Cytotoxic T cell (primary cell): ENCODE measurements around the genes GAS2, LIN7C and FSHB.

GRCh38 chr11:19712962-19713544 is 416 bp downstream of the NAV2 start:
- PRO-cap, 2 experiments = no peak in any of the 2 experiments

DNA sequence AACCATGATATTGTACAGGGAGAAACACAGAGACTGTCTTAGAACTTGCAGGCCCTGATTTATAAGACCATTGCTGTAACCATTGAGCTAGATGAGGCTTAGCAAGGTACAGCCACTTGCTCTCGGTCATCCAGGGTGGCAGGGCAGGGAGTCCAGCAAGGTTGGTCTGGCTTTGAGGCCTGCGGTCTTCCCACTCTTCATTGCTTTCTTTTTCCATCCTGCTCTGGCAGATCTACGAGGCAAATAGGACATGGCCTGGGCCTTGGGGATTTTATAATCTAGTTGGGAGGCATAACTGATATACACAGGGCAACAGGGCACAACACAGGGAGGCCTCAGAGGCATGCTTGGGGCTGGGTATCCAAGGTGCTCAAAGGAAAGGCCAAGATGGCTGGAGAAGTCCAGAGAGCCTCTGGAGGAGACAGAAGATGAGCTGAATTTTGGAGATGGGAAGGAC is 4.4 kb downstream of the NAV2 start:
- PRO-cap, 2 experiments = no peak in any of the 2 experiments

- PRO-cap, 2 experiments = no peak in any of the 2 experiments
Observed at GRCh38 chr11:19776896-19777310, 64.3 kb downstream of the NAV2 start.

- PRO-cap, 2 experiments = no peak in any of the 2 experiments
Observed at GRCh38 chr11:19933047-19934217, 220.8 kb downstream of the NAV2 start.

DNA sequence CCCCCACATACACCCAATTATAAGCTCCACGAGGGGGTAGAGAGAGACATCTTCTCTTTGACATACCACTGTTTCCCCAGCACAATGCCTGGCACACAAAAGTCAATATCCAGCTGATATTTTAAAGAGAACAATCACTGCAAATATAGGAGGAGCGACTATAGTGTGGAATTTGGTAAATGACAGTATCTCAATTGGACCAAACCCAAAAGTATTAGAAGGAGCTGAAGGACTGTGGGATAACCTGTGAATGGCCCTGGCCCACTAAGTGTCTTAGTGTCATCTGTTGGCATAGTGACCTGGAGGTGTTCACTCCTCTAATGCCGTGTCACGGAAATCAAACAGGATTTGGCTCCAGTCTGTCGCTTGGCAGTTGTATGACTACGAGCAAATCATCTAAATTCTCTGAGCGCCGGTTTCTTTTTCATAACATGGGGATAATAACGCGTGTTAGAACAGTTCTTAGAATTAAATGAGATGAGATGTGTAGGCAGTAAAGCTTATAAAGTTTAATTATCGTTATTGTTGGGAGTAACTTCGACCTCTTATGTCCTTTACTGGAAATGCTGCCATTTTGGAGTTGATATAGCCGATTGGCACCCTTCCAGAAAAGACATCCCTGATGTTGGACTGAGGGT is 144.5 kb downstream of the DBX1 start:
- PRO-cap, 2 experiments = no peak in any of the 2 experiments

- PRO-cap, 2 experiments = no peak in any of the 2 experiments
Observed at GRCh38 chr11:22193525-22194162, 759 bp downstream of the ANO5 start.

- PRO-cap, 2 experiments = no peak in any of the 2 experiments
Observed at GRCh38 chr11:22544572-22545120, 81.0 kb downstream of the FANCF start.

- PRO-cap, 2 experiments = no peak in any of the 2 experiments
Observed at GRCh38 chr11:22666423-22667498, at the start of gene GAS2. GAS2 (plus strand) TSS chr11:22666611.

- PRO-cap, 2 experiments = no peak in any of the 2 experiments
Observed at GRCh38 chr11:22675597-22676222, 9.3 kb downstream of the GAS2 start.

DNA sequence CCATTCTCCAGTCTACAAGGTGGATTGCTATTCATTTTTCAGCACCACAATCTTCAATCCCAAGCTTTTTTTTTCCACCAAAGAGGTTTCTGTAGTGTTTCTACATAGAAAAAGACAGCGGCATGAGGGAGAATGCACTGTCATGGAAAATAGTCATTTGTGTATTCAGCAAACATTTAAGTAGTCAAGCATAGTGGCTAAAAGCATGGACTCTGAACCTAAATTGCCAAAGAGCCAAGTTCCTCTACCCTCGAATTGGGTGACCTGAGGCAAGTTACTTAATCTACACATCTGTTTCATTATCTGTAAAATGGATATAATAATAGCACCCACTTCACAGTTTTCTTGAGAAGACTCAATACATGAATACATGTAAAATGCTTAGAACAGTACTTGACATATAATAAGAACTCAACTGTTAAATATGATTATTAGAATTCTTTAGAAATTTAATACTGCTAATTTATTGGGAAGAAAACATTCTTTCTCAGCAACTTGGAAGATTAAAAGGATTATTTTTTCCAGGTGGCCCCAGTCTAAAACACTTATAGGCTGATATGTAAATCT is 14.3 kb downstream of the GAS2 start:
- PRO-cap, 2 experiments = no peak in any of the 2 experiments

GRCh38 chr11:26188521-26189100 is 143.3 kb upstream of the ANO3 start:
- PRO-cap, 2 experiments = no peak in any of the 2 experiments

GRCh38 chr11:26284988-26285241 is 47.0 kb upstream of the ANO3 start:
- PRO-cap, 2 experiments = no peak in any of the 2 experiments

GRCh38 chr11:26756601-26757025 is 34.8 kb upstream of the SLC5A12 start:
- PRO-cap, 2 experiments = no peak in any of the 2 experiments

- PRO-cap, 2 experiments = no peak in any of the 2 experiments
Observed at GRCh38 chr11:27094286-27094521, 53.6 kb downstream of the BBOX1 start.

DNA sequence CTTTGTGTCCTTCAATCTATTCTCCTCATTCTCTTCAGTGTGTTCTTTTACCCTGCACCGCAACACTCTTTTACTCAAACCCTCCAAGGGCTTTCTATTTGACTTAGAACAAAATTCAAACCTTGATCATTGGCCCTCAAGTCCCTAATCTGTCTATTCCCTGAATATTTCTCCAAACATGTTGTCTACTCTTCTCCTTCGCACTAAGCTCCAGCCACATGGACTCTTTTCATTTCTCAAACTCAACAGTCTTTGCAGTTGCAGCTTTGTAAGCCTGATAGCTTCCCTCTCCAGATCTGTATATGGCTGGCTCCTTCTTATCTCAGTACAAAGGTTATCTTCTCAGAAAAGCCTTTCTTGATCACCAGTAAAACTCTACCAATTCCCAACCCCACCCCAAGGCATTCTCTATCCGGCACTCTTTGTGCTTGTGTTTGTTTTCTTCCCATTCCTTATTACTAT is 147.3 kb downstream of the BBOX1 start:
- PRO-cap, 2 experiments = no peak in any of the 2 experiments

- PRO-cap, 2 experiments = no peak in any of the 2 experiments
Observed at GRCh38 chr11:27460159-27460954, 12.2 kb downstream of the LGR4 start.

DNA sequence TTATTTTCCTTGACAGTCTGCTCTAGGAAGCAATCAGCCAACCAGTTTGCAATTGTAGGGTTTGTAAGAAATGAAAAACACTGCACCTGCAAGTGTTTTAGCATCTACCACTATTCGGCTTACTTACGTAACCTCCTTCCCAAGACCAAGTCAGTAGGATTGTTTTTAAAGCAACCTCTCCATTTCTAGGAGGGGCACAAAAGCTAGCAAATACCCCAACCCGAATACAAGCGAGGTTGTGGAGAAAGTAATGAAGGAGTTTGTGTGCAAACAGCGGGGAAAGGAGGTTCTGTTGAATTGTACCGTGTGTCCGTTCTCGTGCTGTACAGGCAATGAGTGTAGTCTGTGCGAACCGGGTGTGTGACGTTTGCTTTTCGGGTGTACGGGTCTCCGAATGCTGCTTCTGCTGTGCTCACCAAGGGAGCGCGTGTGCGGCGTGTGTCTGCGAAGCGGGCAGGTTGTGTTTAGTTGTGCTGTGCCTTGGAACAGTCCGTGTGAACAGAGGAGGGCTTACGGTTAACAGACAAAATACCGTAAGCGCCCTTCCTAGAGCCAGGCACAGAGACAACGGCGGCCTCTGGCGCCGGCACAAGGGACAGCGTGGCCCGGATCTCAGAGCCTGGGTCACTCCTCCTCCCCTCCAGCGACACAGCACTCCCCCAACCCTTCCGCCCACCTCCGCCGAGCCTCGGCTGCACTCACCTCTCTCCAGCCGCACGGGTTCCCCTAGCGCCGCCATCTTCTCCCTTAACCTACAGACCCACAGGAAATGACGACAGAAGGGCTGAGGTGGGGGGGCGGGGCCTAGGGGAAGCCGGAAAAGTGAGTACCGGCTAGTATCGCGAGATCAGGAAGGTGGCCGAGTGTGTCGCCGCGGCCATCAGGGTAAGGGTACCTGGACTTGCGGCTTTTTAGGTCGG is at the start of gene LIN7C:
LIN7C (minus strand) TSS at position 756 of the 920 bp plus-strand sequence.
- PRO-cap, 2 experiments = peak in 2 of 2 experiments; most common plus-strand start position 428 of the sequence (in 2); most common minus-strand start position 500 of the sequence (in 2)

GRCh38 chr11:27673864-27674368 is 26.3 kb downstream of the BDNF start:
- PRO-cap, 2 experiments = no peak in any of the 2 experiments

GRCh38 chr11:28701933-28702936 is 594.0 kb downstream of the METTL15 start:
- PRO-cap, 2 experiments = no peak in any of the 2 experiments

DNA sequence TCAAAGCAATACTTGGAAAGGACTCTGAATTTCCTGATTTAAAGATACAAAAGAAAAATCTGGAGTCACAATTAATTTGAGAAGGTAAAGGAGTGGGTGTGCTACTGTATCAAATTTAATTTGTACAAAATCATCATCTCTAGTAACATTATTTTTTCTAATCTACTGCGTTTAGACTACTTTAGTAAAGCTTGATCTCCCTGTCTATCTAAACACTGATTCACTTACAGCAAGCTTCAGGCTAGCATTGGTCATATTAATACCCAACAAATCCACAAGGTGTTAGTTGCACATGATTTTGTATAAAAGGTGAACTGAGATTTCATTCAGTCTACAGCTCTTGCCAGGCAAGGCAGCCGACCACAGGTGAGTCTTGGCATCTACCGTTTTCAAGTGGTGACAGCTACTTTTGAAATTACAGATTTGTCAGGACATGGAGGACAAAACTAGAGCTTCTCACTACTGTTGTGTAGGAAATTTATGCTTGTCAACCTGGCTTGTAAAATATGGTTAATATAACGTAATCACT is at the start of gene FSHB:
FSHB (plus strand) TSS at position 332 of the 529 bp plus-strand sequence.
- PRO-cap, 2 experiments = no peak in any of the 2 experiments